GM23248 (cell line): Measurements from ENCODE around the gene SGF29.

DNA sequence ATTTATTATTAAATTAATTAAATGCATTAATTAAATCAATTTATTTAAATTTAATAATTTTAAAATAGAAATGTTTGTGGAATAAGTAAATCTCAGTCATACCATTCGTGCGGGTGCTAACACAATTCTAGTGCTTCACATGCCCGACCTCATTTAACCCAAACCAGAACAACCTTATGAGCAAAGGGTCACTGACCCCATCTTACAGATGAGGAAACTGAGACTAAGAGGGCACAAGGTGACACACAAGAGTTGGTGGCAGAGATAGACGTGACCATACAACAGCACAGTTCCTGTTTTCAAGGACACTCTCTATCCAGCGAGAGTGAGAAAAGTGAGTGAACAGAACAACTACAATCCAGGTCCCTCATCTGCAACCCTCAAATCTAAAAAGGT lies 1.4 kb downstream of the NSMCE1 start:
- RAMPAGE, long total RNA: no peak

DNA sequence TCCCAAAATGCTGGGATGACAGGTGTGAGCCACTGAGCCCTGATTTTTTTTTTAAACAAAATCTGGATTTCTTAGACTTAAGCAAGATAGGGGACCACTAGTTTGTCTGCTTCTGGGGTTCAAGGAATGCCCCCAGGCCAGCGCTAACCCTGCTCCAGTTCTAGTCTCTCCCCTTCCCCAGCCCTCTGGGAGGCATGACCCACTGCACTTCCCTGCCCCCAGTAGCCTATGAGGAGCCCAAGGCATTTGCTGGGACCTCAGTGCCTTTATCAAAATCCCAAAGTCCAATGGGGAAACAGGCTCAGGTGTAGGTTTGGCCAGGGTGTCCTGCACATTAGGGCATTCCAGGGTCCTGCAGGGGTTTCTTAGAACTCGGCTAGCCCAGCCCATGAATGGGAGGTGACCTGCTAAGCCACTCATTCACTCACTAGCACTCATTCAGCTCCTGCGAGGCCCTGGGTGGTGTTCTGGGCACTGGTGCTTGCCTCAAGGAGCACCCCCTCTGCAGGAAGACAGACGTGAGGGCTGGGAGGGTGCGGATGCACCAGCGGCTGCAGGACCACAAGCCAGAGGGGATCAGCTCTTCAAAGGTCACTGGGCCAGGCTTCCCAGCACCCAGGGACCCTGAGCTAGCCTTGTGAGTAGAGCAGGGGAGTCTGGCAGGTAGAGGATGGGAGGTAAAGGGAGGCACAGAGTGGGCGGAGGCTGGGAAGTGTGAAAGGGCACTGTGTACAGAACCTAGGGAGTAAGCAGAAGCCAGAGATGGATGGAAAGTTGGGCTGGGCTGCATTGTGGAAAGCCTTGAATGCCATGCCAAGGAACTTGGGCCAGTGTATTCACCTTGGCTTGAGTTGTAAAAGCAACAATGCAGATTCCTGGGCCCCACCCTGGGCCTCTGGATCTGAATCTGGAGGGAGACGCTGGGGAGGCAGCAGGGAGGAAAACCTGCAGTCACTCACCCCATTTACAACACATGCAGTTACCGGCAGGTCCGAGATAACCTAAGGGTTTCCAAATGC lies 1.5 kb downstream of the IL4R start:
- RAMPAGE, long total RNA: no peak

- RAMPAGE, long total RNA: no peak
These were observed 13.1 kb downstream of the IL4R start for GRCh38 chr16:27326565-27327619.

GRCh38 chr16:27329867-27331194 lies 16.6 kb downstream of the IL4R start:
- RAMPAGE, long total RNA: no peak

DNA sequence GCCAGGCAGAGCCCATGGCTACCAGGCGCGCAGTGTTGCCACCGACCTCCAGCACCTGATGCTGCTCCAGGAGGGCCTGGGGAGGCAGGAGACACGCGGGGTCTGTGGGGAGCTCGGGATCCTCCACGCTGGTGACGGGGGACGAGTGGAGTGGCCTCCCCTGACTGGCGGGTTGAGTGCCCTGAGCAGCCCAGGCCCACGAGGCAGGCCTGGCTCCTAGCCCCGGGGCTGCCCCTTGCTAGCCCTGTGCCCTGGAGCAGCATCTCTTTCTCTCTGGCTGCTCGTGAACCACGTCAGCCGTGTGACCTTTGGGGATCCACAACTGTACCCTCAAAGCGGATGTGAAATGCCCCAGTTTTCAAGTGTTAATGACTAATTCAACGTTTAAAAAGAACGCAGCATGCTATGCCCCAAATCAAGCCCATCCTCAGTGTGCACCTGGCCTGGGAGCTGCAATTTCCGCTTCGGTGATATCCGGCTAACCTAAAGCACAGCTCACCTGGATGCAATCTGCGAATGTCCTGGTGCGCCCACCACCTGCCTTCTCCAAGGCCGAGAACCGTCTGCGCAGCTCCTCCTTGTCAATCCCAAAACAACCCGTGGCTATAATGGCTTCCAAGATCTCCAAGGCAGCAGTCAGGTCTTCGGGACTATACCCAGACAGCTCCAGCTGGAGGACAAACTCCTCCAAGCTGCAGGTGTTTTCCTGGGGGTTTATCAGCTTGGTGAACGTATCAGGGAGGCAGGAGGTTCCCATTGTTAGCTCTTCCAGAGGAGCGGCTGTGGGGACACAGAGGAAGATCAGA lies 63.0 kb downstream of the IL21R start:
- RAMPAGE, long total RNA: no peak

DNA sequence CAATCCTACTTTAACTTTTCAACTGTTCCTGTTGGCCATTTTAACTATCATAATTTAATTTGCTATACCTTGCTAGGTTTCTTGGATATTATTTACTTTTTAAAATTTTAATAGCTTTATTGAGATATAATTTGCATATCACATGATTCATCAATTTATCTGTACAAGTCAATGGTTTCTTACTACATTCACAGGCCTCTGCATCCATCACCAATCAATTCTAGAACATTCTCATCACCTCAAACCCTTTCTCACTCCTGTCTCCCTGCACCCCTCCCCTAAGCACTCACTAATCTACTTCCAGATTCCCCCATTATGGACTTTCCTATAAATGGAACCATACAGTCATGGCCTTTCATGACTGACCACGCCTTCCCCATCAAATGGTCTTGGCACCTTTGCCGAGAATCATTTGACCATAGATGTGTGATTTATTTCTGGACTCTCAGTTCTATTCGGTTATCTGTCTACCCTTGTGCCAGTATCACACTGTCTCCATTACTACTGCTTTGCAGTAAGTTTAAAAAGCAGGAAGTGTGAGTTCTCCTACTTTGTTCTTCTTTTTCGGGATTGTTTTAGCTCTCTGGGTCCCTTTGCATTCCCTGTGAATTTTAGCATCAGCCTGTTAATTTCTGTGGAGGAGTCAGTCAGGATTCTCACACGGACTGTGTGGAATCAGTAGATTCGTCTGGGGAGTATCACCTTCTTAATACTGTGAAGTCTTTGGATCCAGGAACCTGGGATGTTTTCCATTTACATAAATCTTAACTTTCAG lies 27.5 kb downstream of the GTF3C1 start:
- RAMPAGE, long total RNA: no peak

GRCh38 chr16:27867587-27868006 lies 195.9 kb downstream of the GSG1L start:
- RAMPAGE, long total RNA: no peak

DNA sequence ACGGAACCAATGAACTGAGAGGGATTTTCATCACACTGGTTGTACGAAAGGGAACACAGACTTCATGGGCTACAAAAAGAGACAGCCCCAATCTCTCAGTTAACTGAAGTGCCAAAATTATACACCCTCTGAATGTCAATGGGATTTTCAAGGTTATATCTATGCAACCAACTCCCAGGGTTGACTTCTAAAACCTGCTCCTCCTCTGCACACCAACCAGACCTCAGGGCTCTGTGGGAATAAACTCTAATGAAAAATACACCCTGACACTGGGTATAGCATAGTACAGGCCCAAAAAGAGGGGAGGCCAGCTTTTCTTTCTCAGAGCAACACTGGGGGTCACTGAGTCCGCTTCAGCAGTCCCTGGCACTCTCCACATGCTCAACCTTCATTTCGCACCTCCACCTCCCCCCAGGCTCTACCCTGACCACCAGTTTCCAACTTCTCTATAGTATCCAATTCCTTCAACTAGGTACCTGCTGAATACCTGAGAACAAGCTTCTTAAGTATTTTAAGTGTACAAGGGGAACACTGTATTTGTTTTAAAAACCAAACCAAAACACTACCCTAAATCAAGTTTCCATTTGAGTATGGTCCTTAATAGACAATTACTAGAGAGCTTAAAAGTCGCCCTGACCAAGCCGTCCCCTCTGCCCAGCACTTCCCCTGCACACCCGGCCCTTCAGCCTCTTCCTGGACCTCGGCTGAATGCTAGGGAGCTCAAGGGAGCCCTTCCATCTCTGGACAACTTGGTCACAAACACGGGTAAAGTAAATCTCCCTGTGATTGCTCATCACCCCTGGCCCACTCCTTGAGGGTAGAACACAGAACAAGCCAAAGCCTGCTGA lies 64.7 kb upstream of the GSG1L start:
- RAMPAGE, long total RNA: no peak

GRCh38 chr16:28167388-28168068 lies 44.2 kb downstream of the XPO6 start:
- RAMPAGE, long total RNA: no peak

- RAMPAGE, long total RNA: no peak
These were observed 36.1 kb downstream of the XPO6 start for GRCh38 chr16:28175489-28176158.

DNA sequence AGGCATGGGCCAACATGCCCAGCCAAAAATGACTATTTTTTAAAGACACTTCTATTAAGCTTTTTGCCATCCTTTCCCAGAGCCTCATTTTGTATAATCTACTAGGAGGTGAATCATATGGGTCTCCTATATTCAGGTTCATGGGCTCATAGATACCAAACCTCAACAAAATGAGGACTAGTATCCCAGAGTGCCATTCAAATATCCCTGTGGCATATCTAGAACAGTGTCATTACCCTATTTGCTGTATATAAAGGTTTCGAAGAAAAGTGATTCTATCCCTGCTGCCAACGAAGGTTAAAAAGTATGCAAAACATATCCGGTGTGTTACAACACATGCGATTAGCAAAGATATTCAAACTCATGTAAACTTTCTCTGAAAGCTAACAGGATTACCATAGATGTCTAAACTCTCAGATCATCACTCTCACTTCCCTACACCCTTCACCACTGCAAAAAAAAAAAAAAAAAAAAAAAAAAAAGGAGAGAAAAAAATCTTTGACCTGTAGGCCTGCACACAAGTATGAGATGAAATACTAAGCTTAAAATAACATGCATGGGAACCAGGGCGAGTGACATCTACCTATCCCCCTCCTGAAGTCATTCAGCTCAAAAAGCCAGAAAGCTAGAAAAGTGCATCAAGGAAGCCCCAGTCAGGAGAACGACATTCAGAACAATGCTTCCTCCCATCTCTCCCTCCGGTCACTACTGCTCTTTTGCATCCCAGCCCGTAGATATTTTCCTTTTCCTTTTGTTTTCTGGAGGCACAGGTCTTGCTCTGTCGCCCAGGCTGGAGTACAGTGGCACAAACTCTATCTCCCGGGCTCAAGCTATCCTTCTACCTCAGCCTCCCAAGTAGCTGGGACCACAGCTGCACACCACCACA lies 23.3 kb downstream of the XPO6 start:
- RAMPAGE, long total RNA: no peak

DNA sequence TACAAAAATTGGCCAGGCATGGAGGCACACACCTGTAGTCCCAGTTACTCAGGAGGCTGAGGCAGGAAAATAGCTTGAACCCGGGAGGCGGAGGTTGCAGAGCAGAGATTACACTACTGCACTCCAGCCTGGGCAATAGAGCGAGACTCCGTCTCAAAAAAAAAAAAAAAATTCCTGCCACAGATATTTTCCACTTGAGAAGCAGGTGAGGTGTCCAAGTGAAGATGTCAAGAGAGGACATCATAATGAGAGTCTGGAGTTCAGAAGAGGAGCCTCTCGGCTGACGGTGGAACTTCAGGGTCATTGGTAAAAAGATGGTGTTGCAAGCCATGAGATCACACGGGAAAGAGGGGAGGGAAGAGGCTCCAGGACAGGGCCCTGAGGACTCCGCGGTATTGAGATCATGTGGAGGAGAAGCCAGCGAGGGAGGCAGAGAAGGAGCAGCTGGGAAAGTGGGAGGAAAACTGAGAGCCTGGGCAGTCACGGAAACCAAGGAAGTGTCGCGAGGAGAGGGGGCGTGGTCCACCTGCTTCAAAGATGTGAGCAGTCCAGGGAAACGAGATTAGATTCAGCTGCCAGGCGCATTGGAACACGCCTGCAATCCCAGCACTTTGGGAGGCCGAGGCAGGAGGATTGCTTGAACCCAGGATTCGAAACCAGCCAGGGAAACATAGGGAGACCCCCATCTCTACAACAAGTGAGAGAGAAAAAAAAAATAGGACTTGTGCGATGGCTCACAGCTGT lies 27.7 kb upstream of the SBK1 start:
- RAMPAGE, long total RNA: no peak

DNA sequence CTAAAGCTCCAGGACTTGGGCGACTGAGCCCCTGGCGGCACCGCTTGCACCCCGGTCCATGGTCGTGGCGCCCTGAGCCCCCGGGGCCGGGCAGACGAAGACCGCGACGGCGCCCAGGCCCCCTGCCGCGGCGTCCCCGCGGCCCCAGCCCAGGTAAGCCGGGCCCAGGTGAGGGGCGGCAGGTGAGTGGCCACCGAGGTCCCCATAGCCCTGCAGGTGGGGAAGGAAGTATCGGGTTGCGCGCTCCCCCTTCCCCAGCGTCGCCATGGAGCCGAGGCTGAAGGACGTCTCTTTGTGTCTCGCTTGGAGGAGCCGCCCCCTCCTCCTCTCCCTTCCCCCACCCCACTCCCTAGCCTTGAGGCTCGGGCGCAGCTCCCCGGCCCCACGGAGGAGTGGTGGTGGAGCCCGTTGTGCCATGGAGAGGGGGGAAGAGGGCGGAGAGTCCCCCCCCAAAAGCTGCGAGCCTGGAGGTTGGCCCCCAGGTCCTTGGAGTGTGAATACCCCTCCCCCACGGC lies 880 bp downstream of the SBK1 start:
- RAMPAGE, long total RNA: no peak

- RAMPAGE, long total RNA: no peak
These were observed 4.2 kb upstream of the NUPR1 start for GRCh38 chr16:28542768-28543488.

DNA sequence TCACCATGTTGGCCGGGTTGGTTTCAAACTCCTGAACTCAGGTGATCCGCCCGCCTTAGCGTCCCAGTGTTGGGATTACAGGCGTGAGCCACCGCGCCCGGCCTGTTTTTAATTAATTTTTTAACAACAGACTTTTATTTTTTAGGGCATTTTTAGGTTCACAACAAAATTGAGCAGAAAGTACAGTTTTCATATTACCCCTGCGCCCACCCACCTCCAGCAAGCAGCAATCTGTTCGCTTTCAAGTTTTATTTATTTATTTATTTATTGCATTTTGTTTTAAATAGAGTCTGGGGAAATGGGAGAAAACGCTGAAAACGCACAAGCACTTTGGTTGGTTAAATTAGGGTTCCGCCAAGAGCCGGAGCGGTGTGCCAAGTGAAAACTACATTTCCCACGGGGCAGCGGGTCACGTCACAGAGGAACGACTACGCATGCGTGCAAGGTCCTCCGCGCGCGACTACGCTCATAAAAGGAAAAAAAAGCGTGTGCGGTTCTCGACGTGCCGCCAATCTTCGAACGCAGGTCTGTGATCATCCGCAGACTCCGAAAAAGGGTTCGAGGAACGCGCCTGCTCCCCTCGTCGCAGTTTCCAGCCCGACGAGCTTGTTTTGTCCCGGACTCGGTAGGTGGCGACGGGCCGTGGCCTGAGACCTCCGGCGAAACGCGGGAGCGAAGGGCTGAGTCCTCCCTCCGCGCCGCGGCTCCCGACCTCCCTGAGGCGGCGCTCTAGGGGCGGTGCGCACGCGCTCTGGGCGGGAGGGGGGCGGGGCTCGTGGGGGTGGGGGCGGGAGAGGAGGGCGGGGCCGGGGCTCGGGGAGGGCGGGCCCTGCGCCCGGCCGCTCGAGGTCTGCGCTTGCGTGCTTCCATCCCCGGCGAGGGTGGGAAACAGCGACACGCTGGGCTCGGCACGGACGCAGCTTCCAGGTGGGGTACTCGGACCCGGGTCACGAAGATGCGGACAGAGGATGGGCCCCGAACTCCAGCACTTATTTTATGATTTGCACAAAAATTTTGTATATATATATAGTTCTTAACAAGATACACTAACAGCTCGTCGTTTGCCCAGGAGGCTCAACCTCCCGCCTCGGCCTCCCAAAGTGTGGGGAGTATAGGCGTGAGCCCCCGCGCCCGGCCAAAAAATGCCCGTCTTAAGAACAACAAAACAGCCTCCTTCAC lies at the start of gene SGF29:
Gene SGF29, plus strand, starts transcription at position 448 of the 1,179 bp plus-strand sequence.
- RAMPAGE, long total RNA: start-site peak on the plus strand centred at position 480 of the sequence, 58 bp wide, 92 and 25 reads in 2 replicates

DNA sequence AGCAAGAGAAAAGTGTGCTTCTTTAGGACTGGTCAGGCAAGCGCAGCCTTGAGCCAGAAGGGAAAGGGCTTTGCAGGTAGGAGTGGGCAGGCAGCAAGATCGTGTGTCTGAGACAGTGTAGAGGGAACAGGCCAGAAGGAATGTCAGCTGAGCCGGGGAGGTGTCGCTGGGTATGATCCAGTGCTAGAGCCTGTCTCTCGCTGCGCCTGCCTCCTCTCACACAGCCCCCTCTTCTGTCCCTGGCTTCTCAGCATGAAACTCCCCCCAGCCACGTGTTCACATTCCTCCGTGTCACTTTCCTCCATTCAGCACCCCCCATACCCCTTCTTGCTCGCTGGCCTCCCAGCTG lies 18.9 kb downstream of the SGF29 start:
- RAMPAGE, long total RNA: no peak

DNA sequence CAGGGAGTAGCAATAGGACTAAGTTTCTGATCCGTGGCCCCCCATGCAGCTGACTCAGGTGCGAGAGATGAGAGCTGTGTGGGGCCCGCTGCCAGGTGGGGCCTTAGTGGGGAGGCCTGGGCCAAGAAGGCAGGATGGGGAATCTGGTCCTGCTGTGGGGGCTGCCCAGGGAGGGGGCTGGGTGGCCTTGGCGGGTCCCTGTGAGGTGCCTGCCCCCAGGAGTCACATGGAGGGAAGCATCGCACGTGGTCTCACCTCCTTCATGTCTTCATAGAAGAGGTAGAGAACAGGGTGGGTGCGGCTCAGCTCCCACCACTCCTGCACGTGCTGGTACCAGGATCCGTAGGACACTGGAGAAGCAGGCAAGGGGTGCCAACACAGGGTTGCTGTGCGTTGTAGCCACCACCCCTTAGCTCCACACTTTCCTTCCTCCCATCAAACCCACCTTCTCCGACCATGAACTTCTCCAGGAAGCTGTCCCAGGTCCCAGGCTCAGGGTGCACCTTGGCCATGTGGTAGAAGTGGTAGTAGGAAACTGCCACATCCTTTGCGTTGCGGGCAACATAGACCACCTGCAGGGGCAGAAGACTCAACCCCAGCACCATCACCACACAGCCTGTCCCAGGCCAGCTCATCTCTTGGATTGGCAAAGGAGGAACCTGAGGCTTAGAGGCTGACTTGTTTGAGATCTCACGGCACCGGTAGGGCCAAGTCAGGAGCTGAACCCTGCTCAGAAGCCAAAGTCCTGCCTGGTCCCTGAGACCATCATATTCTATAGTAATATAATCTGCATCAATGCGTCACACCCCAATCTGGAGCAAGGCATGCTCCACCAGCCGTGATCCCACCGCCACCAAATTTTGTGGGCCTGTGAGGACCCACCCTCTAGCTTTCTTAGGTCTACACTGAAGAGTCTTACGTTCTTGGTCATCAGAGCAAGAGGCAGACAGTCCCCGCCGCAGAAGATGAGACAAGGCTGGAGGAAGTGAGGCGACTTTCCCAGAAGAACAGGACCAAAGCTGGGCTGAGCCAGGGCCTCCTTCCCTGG lies 3.0 kb downstream of the SULT1A1 start:
- RAMPAGE, long total RNA: no peak

DNA sequence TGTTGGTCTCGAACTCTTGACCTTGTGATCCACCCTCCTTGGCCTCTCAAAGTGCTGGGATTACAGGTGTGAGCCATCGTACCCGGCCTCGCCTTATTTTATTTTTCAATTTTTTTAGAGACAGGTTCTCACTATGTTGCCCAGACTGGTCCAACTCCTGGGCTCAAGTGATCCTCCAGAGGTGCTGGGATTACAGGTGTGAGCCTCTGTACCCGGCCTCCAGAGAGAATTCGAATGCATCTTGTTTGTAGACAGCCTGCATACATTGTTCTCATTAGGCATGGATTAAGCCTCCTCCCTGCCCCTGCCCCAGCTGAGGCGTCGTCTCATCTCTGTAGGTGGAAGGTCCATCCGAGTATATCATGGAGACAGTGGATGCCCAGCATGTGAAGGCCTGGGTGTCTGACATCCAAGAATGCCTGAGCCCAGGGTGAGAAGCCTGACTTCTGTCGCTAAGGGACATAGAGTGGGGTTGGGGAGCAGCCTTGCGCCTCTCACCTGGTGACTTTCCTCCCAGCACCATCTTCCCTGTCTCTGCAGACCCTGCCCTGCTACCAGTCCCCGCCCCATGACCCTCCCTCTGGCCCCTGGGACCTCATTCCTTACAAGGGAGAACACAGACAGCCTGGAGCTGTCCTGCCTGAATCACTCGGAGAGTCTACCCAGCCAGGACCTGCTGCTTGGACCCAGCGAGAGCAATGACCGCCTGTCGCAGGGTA lies 5.2 kb downstream of the SH2B1 start:
- RAMPAGE, long total RNA: no peak

DNA sequence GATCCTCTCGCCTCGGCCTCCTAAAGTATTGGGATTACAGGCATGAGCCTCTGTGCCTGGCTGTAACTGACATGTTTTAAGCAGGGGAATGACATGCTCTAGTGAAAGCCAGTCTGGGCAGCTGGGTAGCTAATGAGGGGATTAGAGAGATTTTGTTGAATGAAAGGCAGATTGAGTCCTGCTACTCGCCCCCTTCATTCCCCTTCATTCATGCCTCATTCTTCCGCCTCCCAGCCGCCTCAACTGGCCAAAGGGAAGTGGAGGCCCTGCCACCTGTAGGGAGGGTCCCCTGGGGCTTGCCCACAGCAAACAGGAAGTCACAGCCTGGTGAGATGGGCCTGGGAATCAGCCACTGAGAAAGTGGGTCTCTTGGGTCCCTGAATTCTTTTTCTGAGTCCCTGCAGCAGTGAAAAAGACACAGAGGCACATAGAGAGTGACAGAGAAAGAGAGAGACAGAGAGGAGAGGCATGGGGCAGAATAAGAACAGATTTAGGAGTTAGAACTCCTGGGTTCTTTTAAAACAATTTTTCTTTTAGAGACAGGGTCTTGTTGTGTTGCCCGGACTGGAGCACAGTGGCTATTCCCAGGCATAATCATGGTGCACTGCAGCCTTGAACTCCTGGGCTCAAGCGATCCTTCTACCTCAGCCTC lies 1.0 kb upstream of the CD19 start:
- RAMPAGE, long total RNA: no peak

GRCh38 chr16:28936135-28937112 lies 4.7 kb downstream of the CD19 start:
- RAMPAGE, long total RNA: no peak